H7 (cell line): ENCODE measurements around the genes ZMIZ2, CCM2 and NACAD.

GRCh38 chr7:43734455-43735117, 5.3 kb upstream of the COA1 start:
- RAMPAGE, long total RNA: no peak

DNA sequence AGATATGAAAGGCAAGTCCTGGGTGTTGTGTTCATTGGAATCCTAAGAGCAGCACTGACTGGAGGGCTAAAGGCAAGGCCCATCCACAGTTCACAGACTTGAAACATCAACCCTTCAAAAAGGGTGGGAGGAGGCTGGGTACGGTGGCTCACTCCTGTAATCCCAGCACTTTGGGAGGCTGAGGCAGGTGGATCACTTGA, 5.1 kb upstream of the MRPS24 start:
- RAMPAGE, long total RNA: no peak

GRCh38 chr7:44075298-44076206, 6.8 kb downstream of the POLM start:
- RAMPAGE, long total RNA: no peak

GRCh38 chr7:44084679-44085069, 2.3 kb upstream of the POLM start:
- RAMPAGE, long total RNA: no peak

- RAMPAGE, long total RNA: no peak
Observed at GRCh38 chr7:44087621-44088467, 5.5 kb upstream of the POLM start.

DNA sequence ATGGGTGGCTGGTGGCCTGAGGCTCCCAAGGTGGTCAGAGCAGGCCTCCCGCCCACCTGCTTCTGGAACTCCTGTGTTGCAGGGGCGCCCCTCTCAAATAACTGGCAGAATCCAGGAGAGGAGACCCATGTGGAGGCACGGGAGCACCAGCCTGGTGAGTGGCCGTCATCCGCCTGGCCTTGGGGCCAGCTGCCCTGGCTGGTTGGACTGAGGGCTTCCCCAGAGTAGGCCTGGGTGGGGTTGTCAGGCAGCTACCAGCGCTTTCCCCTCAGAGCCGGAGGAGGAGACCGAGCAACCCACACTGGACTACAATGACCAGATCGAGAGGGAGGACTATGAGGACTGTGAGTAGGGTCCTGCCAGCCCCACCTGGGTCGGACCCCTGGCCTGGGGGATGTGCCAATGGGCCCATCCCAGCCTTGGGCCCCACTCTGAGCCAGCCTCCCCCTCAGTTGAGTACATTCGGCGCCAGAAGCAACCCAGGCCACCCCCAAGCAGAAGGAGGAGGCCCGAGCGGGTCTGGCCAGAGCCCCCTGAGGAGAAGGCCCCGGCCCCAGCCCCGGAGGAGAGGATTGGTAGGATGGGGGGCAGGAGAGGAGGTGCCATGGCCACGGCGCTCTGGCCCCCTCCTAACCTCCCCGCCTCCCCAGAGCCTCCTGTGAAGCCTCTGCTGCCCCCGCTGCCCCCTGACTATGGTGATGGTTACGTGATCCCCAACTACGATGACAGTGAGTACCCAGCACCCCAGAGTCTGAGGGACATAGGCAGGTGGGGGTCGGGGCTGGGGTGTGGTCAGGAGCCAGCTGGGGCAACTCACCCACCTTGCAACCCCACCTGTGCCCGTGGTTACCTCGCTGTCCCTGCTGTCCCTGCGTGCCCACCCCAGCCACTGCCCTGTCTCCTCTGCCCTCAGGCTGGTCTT, 3.5 kb downstream of the AEBP1 start:
- RAMPAGE, long total RNA: no peak

GRCh38 chr7:44112686-44113164, 8.6 kb downstream of the AEBP1 start:
- RAMPAGE, long total RNA: no peak

DNA sequence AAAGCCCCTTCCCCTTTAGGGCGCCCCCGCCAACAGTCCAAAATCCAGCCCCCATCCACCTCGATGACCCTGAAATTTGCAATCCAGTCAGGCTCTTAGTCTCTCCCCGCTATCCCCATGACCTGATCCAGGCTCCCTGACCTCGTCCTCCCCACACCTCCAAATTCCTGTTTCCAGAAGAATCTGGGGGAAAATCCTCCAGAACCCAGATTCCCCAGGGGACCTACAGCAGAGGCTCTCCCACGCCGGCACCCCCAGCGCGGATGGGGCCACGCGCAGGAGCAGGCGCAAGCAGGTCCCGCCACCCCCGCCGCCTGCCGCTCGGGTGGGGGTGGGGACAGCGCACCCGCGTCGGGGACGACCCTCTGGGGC, 817 bp downstream of the CAMK2B start:
- RAMPAGE, long total RNA: no peak

- RAMPAGE, long total RNA: no peak
Observed at GRCh38 chr7:44623913-44624177, 17.4 kb downstream of the OGDH start.

DNA sequence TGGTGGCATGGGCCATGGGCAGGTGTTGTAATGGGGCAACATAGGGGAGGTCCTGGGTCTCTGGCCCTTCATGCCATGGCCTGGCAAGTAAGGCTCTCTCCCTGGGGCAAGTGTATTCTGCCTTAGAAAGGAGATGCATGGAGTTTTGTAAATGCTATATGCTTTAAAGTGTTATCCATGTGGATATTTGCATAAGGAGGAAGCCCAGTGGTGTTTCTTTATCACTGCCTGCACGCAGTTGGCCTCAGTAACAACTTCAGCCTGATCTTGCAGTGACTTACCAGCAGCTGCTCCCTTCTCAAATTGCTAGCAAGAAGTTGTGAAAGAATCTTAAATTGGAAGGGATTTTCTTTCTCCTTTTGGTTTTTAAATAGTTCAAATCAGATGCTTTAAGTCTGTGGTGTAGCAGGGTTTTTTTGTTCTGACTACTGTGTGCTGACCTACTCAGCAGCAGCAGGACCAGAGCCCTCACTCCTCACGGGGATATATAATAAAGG, 40.0 kb downstream of the OGDH start:
- RAMPAGE, long total RNA: no peak

GRCh38 chr7:44709215-44709507, 39.5 kb upstream of the ZMIZ2 start:
- RAMPAGE, long total RNA: no peak

DNA sequence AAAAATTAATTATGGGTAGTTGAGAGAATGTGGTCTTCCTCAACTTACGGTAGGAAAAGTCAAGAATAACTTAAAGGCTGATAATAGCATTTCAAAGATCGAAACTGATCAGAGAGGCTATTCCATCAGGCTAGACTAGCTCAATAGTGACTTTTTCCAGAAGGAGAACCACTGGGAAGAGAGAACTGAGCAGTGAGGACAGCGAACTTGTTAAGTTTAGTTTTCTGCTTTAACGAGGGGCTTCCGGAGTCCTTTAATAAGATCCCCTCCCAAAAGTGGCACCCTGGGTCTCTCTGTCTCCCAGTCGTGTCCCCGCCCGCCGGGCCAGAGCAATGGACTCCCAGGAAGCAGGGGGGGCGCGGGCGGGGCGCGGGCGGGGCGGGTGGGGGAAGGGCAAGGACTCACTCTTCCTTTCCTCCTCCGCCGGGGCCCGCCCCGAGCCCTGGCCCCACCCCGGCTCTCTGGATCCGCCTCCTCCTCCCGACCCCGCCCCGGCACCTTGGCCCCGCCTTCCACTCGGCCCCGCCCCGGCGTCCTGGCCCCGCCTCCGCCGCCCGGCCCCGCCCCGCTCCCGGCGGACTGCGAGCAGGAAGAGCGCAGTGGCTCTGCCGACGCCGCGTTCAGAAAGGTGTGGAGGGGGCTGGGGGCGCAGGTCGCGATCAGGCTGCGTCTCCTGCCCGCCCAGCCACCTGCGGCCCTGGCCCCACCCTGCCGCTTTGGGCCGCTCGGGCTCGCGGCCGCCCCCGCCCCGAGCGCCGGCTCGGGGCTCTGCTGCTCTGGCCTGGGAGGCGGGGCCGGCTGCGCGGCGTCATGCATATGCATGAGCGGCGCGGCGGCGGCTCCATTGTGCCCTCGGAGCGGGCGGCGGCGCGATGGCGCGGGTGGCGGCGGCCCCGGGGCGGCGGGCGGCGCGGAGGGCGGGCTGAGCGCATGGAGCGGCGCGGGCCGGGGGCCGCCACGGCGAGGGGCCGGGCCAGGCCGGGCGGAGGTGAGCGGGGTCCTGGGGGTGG, at the start of gene ZMIZ2:
Gene ZMIZ2, plus strand, starts transcription at position 844 of the 1,010 bp plus-strand sequence.
- RAMPAGE, long total RNA: no peak

DNA sequence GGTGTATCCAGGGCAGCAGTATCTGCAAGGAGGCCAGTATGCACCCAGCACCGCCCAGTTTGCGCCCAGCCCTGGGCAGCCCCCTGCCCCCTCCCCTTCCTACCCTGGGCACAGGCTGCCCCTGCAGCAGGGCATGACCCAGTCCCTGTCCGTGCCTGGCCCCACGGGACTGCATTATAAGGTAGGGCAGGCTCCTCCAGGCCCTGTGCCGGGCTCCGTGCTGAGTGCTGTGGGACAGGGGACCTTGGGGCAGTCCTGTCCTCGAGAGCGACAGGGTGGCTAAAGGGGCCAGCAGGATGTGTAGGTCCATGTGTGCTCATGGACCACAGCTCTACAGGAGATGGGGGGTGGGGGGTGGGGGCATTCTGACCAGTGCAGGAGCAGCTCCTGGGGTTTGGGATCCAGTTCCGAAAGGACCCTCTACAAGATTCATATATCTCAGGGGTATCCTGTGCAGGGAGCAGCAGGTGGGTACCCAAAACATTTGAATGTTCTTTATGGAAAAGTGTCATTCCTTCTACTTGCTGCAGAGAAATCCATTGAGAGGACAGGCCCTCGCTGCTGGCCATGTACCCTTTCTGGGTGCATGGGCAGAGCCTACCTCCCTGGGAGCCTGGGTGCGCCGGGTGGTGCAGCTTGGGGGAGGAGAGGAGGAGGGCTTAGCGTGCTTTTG, 10.8 kb downstream of the ZMIZ2 start:
- RAMPAGE, long total RNA: no peak

- RAMPAGE, long total RNA: no peak
Observed at GRCh38 chr7:44881669-44882158, 3.6 kb downstream of the PURB start.

GRCh38 chr7:44882163-44883428, 2.7 kb downstream of the PURB start:
- RAMPAGE, long total RNA: no peak

- RAMPAGE, long total RNA: no peak
Observed at GRCh38 chr7:44966297-44967066, 12.3 kb downstream of the MYO1G start.

GRCh38 chr7:45000060-45000946, at the start of gene CCM2:
CCM2 (plus strand) TSS chr7:45000201.
- RAMPAGE, long total RNA: no peak

GRCh38 chr7:45013170-45014051, 13.4 kb downstream of the CCM2 start:
- RAMPAGE, long total RNA: no peak

- RAMPAGE, long total RNA: no peak
Observed at GRCh38 chr7:45042654-45043104, 42.7 kb downstream of the CCM2 start.

GRCh38 chr7:45088457-45089919, at the start of gene NACAD:
NACAD (minus strand) TSS chr7:45088969.
- RAMPAGE, long total RNA: no peak